Measurements from ENCODE around the genes RAB39B and H2AB3.

DNA sequence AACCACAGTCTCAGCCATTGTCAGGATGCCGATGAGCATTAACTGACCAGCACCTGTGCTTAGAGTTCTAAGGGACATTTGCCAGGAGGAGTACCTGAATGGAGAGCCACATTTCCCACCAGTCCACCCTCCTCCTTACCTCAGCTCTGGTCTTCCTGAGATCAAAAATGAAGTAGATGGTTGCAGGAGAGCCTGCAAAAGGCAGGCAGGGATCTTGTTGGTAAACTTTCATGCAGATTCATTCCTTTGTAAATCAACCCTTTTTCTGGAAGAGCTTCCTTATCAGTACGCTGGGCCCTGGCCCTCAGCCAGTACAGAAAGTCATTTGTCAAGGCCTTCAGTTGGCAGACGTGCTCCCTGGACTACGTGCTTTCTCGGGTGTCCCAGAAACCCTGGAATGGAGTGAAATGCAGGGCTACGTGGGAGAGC, 68.7 kb upstream of the VBP1 start:
- PRO-cap, 8 experiments = no peak in any of the 8 experiments

DNA sequence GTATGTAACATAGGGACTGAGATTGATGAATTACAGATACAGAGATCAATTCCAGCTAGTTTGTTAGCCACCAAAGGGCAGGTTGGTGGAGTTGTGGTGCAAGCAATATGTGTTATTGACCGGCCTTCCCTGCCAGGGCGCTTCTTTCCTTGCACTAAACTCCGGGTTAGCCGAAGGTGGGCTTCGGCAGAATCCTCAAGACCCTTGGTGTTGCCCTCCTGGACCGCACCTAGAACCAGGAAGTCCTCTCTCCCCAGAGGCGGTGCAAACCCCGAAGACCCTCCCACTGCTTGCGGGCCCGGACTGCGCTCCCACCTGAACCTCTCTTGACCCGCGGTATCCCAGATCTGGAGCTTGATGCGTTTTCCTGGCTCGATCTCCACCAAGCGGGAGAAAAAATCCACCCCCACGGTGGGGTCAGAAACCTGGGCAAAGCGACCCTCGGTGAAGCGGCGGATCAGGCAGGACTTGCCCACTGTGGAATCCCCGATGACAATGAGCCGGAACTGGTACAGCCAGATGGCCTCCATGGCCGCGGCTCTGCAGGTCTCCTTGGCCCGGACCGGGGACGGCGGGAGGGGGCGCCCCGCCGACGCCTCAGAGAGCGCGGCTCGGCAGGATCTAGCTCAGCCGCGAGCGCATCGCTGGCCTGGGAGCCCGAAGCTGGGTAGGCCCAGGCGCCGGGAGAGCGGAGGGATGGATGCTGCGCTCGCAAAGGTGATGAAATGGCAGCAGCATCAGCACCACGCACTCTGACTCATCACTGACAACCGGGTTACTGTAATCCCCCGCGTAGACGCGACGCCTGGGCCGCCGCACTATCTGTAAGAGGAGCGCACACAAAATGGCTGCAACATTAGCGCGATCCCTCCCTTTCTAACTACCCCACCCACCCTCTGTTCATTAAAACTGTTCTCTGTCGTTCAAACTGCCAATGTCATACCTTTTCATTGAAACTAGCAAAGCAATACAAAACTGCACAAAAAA, at the start of gene RAB39B:
Gene RAB39B (minus strand): TSS at position 733 of the 987 bp plus-strand sequence.
- PRO-cap, 8 experiments = peak in 8 of 8 experiments; most common plus-strand start position 629 of the sequence (in 4); most common minus-strand start position 878 of the sequence (in 8)

- PRO-cap, 8 experiments = no peak in any of the 8 experiments
Measured at GRCh38 chrX:155333401-155334036, 895 bp downstream of the CLIC2 start.

GRCh38 chrX:155459798-155460156, at the start of gene H2AB3:
H2AB3 (minus strand) TSS chrX:155460005.
- PRO-cap, 8 experiments = no peak in any of the 8 experiments

- PRO-cap, 8 experiments = no peak in any of the 8 experiments
Measured at GRCh38 chrX:155559477-155560176, 52.8 kb upstream of the SPRY3 start.

GRCh38 chrX:155768213-155768753, 112.9 kb upstream of the VAMP7 start:
- PRO-cap, 8 experiments = no peak in any of the 8 experiments

All from peripheral blood mononuclear cell (primary cell).